Cardiac ventricle fibroblast (primary cell): ENCODE measurements around the gene SUV39H2.

GRCh38 chr10:12393308-12393947, 44.1 kb downstream of the CAMK1D start:
- RAMPAGE, long total RNA = no peak

GRCh38 chr10:12418913-12419869, 69.8 kb downstream of the CAMK1D start:
- RAMPAGE, long total RNA = no peak

DNA sequence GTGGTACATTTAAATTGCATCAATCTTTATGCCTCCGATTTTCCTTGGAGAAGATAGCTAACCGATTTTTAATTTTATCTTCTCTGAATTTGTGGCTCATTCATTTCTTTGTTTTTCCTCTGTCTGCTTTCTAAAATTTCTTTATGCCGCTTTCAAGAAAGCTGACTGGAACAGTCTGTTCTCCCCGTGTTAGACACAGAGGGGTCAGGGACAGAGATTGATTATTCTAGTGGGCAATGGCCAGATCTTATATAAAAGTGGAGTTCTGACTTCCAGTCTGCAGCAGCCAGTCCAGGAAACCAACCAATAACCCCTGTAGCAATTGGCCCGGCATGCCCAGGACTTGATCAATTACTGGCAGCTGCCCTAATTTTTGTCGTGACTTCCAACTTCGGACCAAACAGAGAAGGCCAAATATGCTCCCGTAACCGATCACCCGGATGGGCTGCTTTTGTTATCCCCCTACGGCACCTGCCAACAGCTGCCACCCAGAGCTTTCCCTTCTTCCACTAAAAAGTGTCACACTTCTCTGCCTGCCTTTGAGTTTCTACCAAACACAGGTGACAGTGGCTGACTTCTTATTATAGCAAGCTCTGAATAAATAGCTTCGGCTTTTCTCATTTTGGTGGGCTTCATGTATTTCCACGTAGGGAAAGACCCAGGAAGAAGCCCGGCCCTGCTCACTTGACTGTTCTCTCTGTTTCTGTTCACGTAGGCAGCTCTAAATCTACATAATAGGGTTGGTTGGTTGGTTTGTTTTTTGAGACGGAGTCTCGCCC, 241.8 kb downstream of the CAMK1D start:
- RAMPAGE, long total RNA = no peak

GRCh38 chr10:12666379-12667022, 317.2 kb downstream of the CAMK1D start:
- RAMPAGE, long total RNA = no peak

DNA sequence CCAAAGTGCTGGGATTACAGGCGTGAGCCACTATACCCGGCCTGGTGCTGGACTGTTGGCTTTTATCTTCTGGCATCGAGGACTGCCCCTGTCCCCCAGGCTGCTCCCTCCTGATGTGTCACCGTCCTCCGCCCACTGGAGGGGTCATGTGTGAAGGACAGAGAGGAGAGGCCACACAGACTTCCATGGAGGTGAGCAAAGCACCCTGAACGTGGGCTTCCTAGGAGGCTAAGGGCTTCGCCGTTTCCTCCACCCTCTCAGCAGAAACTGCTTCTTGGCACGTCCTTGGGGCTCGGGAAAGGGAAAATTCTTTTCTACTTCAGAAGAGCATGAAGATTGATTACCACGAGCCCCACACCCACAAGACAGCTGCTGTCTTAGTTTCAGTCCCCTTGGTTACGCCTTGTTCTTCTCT, 218.3 kb downstream of the CCDC3 start:
- RAMPAGE, long total RNA = no peak

GRCh38 chr10:12807981-12808441, 193.5 kb downstream of the CCDC3 start:
- RAMPAGE, long total RNA = no peak

DNA sequence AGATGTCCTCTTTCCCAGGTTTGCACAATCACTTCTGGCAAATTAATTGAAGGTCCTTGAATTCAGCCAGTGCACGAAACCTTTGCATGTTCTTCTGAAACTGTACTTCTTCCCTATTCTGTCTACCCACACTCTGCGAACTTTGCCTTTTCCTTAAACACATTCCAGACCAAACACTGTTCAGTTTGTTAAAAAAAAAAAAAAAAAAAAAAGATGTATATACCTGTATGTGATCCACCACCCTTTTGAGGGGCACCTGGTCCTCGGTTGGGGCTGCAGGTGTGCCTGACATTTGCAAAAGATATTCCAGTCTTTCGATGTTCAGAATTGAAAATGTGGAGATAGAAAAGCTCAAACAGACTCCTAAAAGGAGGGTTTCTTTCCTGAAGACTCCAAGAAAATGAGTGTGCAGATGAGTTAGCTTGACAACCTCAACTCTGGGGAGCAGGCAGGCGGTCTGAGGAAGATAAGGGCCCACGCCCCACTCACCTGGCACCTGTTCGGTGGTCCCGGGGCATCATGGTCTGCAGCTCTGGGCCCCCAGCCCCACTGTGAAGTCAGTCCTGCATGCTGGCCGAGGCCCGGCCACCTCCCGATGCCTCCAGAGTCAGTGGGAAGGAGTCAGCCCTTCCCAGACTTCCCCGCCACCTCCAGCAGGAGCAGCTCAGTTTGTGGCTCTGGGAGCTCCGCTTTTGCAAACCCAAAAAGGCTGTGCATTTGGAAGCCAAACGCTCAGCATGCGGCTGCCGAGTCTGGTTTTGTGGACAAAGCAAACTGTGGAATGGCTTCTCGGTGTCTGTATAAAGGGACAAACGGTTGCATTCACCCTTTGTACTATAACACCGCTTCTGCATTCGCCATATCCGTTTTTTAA, 167.5 kb downstream of the CCDC3 start:
- RAMPAGE, long total RNA = no peak

GRCh38 chr10:13088292-13088818, 11.6 kb upstream of the OPTN start:
- RAMPAGE, long total RNA = no peak

GRCh38 chr10:13158148-13159031, 3.0 kb upstream of the MCM10 start:
- RAMPAGE, long total RNA = no peak

GRCh38 chr10:13390561-13391103, 42.5 kb upstream of the SEPHS1 start:
- RAMPAGE, long total RNA = no peak

DNA sequence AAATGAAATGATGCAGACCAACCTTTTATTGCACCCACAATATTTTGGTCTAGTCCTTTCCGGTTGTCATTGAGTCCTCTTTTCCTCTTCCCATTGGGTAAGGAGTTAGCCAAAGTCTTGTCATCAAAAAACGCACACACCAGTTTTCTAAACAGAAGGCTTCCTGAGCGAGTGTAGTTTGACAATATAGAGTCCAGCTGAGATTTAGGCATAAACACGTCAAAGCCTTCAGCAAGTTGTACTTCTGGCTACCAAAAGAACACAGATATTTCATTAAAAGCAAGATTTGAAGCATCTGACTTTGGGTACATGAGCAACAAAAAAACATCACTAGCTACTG, 48.0 kb downstream of the BEND7 start:
- RAMPAGE, long total RNA = no peak

DNA sequence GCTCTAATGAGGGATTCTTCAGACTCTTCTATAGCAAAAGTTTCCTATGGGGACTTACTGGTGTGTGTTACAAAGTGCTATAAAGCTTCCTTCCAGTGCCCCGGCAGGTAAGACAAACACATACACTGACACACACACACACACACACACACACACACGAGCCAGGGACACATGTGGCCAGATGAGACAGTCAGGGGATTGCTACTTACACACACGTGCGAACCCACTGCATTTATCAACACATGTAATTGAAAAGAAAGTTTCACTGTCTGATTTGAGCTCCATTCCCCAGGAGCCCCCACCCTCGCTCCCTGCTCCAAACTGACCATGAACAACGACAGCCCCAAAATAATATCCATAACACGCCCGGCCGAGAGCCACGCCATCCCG, 119.9 kb downstream of the PRPF18 start:
- RAMPAGE, long total RNA = no peak

DNA sequence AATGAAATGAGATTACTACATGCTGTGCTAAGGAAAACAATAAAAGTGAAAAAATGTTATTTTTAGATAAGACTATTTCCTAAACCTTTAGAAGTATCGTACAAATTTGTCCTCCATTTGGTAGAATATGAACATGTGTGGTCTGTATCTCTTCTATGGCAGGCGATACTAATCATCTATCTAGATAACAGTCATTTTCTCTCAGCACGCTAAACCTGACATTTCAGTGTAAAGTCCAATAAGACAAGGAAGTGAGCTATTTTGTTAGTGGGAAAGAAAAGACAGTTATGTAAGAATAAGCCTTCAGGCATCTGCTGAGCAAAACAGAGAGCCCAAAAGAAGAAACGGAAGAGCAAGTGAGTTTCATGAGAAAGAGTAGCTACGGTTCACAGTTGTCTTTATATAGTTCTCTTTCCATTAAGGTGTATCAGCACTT, 170.6 kb downstream of the PRPF18 start:
- RAMPAGE, long total RNA = no peak

GRCh38 chr10:13871793-13872391, 285.1 kb downstream of the PRPF18 start:
- RAMPAGE, long total RNA = no peak

DNA sequence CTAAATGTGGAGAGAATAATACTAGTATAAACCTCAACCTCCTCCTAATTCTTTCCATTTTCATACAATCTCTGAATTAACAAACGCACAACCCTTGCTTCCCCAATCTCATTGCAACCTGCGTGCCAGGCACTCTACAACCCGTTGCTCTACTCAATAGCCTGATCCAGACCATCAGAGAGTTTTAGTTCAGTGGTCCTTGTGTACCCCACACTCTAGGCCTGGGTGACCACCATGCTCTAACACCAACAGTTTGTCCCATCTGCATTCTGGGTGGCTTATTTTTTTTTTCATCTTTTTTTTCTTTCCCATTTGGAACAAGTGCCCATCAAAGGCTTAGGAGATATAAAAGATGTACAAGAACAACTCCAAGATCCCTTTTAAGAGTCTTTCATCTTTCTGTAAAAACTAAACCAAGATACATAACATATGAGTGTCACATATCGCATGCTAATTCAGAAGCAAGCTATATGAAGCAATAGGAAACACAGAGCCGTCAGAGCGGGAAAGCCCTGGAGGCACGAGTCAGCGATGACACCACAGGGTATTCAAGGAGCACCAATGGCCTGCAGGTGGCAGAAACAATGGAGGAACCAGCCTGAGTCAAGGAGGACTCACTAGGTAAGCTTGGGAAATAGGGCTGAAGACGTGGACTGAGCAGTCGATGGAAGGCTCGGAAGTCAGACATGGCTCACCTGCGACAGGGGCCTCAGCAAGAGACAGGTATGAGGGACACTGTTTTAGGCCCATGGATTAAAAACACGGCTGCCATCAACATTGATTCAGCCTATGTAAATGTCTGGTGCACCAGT, 214.6 kb downstream of the FAM107B start:
- RAMPAGE, long total RNA = no peak

- RAMPAGE, long total RNA = no peak
These were observed 157.0 kb downstream of the FAM107B start for GRCh38 chr10:14617714-14618002.

DNA sequence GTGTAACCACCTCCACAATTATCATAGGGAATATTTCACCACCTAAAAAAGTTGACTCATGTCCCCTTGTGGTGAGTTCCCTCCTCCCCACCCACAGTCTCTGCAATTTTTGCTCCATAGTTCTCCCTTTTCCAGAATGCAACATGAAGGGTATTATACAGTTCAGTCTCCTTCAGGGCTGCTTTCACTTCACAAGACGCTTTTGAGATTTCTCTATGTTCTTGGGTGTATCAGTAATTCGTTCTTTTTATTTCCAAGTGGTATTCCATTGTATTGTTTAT, 156.8 kb downstream of the FAM107B start:
- RAMPAGE, long total RNA = no peak

DNA sequence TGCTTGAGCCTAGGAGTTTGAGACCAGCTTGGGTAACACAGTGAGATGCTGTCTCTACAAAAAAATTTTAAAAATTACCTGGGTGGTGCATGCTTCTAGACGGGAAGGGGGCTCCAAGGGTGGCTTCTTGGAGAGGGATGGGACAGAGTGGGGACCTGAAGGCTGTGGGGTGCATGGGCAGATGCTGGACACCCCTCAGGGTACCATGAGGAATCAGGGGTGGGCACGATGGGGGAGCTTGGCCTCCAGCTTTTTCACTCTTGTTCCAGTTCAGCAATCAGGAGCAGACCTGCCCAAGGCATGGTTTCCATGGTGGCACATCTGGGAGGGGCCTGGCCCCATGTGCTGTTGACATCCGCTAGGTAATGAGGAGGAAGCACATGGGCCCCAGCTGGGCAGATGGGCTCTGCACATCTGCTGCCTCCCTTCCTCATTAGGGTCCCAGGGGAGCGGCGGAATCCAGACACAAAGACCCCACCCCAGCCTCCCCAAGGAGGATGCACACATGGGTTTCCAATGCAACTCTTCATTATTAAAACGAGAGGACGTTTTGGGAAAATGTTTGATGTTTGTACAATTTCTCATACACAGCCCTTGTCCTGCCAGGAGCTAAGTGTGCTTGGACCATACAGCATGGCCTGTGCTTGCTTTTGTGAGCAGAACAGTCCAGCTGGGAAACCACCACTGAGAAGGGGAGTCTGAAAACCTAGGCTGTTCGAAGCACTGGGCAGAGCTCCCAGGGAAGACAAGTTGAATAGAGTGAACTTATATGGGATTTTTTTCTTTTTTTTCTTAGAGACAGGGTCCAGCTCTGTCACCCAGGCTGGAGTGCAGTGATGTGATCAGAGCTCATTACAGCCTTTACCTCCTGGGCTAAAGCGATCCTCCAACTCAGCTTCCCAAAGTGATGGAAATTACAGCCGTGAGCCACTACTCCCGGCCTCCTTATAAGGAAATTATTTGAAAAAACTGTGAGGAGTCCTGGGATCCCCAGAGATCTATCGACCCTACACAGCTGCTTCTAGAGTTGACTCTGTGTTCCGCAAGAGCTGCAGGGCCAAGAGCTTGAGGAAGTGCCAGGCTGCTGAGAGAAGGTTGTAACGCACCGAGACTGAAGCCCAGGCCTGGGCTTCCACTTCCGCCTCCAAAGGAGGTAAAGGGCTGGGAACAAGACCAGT, 23.6 kb downstream of the FAM107B start:
- RAMPAGE, long total RNA = no peak

DNA sequence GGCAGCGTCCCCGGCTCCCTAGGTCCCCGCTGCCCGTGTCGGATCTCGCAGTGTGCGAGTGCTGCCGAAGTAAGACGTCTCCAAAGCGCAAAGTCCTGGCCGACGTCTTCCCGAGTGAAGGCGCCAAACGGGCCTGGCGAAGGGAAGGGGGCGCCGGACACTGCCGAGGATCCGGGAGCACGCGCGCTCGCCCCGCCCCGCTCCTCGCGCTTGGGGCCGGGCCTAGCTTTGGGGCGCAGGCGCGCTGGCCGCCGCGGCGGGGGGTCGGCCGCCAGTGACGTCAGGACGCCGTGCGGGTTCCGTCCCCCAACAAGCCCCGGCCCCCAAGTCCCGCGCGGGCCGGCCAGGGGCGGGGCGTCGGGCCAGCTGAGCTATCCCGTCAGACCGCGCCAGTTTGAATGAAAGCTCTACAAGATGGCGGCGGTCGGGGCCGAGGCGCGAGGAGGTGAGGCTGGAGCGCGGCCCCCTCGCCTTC, at the start of gene SUV39H2:
SUV39H2 (plus strand) TSS at position 392 of the 475 bp plus-strand sequence.
- RAMPAGE, long total RNA = no peak

DNA sequence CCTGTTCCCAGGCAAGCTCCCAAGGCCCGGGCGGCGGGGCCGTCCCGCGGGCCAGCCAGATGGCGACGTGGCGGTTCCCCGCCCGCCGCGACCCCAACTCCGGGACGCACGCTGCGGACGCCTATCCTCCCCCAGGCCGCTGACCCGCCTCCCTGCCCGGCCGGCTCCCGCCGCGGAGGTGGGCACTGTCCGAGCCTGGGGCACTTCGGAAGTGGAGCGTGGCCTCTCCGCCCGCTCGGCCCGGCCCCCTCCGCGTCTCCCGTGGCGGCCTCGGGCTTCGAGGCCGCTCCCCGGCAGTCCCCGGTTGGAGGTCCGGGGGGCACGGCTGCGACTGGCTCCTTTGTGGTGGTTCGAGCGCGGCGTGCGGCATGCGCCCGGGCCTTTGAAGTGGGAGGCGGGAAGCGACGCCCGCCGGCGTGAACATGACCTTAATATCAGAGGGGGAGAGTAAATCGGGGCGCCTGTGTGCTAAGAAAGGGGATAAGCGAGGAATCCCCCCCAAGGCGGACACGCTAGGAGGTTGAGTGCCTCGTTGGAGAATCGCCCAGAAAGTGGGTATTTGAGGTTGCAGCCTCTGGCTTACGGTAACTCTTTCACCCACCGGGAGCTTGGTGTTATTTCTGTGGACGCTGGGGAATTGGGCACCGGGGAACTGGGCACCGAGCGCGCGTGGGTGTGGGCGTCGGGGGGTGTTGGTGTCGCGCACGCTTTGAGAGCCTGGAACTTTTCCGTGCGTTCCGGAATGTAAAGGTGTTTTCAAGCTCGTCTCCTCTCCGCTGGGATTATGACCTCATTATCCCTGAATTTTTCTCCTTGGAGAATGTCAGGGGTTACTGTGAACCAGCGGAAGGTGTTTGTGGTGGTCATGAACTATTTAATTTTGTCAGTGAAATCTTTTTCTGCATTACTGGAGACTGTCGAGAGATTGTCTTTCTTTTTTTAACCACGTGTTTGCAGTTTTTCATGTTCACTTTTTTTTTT, 574 bp downstream of the SUV39H2 start:
- RAMPAGE, long total RNA = no peak